Jejunum (tissue), 1 donor: ENCODE measurements around the genes BUD13 and PAFAH1B2.

- PRO-cap = no peak
Observed at GRCh38 chr11:116660927-116661476, 111.8 kb downstream of the BUD13 start.

DNA sequence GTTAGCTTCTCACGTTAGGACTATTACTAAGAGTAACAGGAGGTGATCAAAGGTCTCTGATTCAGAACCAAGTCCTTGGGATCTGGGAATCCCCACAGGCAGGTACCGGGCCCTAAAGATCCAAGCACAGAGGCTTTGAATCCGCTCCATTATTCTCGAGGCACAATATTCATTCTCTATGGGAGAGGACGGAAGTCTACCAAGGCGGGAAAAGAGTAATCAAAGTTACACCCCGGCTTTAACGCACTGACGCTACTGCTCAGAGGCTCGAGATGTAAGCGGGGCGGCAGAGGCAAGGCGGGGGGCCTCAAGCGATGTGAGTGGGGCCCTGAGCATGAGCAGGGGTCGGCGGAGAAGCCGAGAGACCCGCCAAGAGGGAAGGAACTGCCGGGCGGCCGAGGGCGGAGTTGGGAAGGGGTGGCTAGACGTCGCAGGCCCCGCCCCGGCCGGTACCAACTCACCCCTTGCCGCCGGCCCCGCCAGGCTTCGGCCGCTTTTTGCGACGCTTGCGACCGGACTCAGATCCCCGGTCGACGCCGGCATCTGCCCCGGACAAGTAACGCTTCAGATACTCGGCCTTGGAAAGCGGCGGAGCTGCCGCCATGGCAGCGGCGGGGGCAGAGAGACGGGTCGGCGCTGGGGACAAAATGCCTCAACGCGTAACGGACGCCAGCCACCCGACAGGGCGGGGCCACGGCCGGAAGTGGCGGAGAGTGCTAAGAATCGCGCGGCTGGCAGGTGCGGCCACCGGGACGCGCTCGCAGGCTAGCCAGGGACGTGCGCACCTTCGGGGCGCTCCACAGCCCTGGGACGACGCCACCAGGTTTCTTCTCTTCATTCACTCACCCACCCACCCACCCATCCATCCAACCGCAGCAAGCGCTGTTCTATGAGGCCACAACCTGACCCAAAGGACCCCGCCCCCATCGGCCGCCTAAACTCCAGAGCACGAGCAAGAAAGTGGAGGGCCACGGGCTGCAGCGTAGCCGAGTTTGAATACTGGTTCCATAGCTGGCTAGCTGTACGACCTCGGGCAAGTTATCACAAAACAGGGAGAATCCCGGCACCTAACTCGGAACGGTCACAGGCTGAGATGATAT, at the start of gene BUD13:
Gene BUD13, minus strand, starts transcription at position 627 of the 1,100 bp plus-strand sequence.
- PRO-cap = bidirectional peak, plus-strand start at position 772 of the sequence, minus-strand start at position 627 of the sequence

- PRO-cap = no peak
Observed at GRCh38 chr11:116816278-116816686, 6.8 kb downstream of the APOA4 start.

GRCh38 chr11:116828928-116829421, 732 bp upstream of the APOC3 start:
- PRO-cap = bidirectional peak, plus-strand start at chr11:116829187, minus-strand start at chr11:116829070

DNA sequence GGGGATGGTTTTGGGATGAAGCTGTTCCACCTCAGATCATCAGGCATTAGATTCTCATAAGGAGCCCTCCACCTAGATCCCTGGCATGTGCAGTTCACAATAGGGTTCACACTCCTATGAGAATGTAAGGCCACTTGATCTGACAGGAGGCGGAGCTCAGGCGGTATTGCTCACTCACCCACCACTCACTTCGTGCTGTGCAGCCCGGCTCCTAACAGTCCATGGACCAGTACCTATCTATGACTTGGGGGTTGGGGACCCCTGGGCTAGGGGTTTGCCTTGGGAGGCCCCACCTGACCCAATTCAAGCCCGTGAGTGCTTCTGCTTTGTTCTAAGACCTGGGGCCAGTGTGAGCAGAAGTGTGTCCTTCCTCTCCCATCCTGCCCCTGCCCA, 2.1 kb downstream of the APOC3 start:
- PRO-cap = no peak

GRCh38 chr11:116833271-116833745, 3.6 kb downstream of the APOC3 start:
- PRO-cap = no peak

DNA sequence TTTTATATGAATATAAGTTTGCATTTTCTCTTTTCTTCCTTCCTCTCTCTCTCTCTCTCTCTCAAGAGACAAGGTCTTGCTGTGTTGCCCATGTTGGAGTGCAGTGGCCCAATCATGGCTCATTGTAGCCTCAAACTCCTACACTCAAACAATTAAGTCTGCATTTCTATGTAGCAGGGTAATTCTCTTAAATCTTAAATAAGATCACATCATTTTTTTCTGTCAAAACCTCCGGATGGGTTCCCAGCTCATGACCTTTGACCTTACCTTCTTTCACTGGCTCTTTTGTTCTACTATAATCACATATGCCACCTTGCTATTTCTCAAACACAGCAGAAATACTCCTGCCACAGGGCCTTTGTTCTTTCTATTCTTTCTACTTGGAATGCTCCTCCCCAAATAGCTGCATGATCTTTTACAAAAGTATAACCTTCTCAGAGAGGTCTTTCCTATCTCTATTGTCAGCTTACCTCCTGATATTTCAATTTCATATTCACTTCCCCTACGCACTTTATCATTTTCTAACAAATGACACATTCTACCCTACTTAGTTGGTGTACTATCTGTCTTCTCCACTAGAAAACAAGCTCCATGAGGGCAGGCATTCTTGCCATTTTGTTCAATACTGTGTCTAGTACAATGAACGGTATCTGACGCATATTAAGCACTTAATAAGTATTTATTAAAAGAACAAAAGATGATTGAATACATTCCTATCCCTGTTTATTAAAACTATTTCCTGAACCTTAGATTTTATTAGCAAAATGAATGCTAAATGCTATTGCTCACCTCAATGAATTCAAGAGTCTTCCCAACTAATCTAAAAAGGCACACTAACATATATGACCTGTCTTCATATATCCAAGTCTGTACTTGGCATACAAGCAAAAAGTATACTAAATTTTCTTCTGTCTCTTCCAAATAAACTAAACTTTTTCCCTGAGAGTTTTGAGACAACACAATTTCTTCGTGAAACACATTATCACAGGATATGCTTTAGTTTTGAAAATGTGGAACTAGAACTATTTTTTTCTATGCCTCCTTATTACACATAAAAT, 96.5 kb upstream of the APOA1 start:
- PRO-cap = no peak

DNA sequence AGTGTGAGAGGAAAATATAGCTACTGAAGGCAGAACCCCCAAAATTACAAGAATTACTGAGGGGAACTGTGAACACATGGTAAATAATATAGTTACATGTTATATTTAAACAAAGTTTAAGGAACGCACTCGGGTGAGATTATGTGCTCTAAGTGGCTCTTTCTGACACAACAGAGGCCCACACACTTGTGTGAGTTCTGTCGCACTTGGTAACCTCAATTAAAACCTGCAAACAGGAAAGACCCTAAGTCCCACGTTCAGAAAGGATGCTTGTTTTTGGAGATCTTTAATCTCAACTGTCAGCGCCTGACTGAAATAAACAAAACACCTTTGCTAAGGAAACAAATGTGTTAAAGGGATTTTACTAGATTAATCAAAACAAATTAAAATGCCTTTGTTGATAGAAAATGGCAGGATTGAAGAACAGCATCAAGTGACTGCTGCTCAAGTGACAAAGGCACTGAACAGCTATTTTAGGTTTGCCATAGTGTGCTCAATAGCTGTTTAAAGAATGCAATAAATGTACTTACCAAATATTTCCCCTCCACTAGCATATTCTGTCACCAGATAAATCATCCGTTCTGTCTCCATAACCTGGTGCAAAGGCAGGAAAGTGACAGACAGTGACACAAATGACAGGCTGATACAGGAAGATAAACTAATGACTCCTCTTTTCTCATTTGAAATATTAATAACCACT, 116.2 kb upstream of the APOA1 start:
- PRO-cap = no peak

GRCh38 chr11:116977144-116977367, 121.2 kb downstream of the SIK3 start:
- PRO-cap = no peak

DNA sequence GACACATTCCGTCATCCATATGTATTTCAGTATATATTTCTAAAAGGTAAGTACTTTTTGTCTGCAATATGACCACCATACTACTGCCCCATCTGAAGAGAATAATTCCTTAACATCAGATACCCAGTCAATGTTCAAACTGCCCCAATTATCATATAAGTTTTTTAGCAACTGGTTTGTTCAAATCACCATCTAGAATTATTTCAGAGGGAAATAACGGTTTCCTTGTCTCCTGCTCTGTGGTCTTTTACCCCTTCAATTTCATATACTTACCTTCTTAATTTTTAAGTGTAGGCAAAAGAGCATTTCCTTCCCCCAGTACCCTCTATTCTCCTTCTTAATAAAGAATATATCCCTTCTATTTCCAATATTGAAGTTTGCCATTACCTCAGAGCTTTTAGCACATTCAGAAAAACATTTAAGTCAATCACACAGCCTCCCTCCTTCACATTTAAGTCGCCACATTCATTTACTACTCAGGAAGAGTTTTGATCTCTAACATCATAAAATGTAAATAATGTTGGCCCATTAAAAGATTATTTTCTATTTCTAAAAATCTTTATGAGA, 28.8 kb downstream of the SIK3 start:
- PRO-cap = no peak

GRCh38 chr11:117083552-117084005, 14.6 kb downstream of the SIK3 start:
- PRO-cap = no peak

- PRO-cap = unidirectional peak, plus-strand start at chr11:117143967; bidirectional peak, plus-strand start at chr11:117144293, minus-strand start at chr11:117144206; bidirectional peak, plus-strand start at chr11:117144793, minus-strand start at chr11:117144714
Observed at GRCh38 chr11:117143762-117145022, at the start of gene PAFAH1B2. PAFAH1B2 (plus strand) TSS chr11:117144287.

- PRO-cap = no peak
Observed at GRCh38 chr11:117170182-117170977, 8.2 kb upstream of the SIDT2 start.

GRCh38 chr11:117179997-117180488, 1.5 kb downstream of the SIDT2 start:
- PRO-cap = no peak

DNA sequence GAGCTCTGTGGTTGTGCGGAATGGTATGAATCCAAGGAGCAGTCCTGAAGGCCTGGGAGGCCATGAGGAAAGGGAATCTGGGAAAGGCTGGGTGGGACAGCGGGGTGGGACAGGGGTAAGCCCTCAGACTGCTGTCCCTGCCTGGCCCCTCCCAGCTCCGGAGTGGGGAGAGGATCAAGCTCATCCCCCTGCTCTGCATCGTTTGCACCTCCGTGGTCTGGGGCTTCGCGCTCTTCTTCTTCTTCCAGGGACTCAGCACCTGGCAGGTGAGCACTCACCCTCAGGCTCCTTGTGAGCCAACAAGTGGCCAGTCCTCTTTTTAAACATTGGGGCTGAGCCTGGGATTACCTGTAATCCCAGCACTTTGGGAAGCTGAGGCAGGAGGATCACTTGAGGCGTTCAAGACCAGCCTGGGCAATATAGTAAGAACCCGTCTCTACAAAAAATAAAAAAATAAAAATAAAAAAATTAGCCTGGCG, 5.4 kb upstream of the TAGLN start:
- PRO-cap = no peak

- PRO-cap = no peak
Observed at GRCh38 chr11:117196865-117197656, 2.1 kb upstream of the TAGLN start.

DNA sequence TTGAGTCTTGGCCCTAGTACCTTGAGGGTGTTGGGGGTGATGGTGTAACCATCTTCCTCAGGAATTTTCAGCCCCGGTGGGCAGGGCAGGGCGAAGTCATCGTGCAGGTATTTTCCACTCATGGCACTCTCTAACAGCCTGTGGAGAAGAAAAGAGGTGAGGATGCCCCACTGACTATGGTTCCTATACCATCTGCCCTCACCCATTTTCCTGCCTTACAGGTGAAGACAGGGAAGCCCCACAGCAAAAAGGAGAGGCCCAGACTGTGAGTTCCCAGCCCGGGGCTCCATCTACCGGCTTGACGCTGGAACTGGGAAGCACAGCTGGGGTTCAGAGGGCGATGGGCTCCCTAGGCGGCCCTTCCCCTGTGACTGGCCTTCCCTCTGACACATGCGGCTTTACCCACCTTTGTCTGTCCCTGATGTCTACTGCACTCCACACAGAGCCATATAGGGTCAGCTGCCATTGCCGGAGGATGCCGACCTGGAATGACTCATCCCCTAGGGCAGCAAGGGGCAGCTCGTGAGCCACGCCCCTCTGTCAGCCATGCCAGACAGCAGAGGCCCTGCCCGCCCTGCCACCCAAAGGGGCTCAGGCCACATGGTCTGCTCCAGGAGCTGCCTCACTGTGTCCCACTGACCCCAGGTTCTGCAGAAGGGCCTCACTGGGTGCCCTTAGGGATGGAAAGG, 7.6 kb downstream of the TAGLN start:
- PRO-cap = no peak

- PRO-cap = no peak
Observed at GRCh38 chr11:117218967-117219469, 12.9 kb downstream of the PCSK7 start.

- PRO-cap = no peak
Observed at GRCh38 chr11:117239396-117240147, 7.1 kb downstream of the RNF214 start.

- PRO-cap = no peak
Observed at GRCh38 chr11:117287733-117288339, 28.2 kb downstream of the BACE1 start.